ENCODE results near the gene FBXO15.

DNA sequence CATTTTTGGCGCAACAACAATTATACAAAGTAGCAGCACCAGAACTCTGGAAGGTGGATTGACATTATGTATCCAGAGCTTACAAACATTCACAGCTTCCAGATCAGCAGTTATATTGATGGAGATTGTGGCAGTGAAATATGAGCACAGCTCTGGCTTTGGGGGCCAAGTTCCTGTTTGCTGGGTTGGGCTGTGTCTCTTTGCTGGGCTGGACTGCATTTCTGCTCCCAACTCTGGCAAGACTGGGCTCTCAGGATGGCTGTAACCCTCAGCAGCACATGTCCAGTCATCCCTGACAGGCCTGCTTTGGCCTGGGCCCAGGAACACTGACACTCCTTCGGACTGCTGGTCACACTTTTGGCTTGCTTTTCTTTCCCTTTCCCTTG is 17.9 kb upstream of the VPS4B start:
- PRO-cap = no peak

DNA sequence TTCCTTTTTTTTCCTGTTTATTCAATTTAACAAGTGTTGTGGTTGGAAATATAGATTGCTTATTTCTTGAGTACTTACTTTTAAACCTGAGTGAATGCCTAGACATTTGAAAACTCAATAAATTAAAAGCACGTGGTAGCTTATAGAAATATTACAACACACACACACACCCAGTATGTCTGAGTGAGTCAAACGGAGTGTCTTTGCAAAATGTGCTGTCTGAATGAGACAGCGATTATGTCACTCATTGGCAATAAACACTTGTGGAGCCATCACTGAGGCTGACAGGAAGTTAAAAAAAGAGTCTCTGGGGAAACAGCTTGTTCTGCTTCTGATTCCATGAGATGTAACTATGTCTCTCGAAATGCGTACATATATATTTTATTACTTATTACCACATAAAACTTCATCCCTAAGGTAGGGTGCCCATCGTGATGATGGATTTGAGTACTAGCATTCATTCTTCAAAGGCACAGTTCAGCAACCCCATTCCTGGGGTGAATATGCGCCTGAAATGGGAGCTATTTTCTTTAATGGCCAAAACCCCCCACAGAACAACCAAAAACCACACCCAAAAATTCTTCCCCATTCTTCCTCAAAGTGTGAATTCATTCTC is 22.4 kb upstream of the VPS4B start:
- PRO-cap = no peak

DNA sequence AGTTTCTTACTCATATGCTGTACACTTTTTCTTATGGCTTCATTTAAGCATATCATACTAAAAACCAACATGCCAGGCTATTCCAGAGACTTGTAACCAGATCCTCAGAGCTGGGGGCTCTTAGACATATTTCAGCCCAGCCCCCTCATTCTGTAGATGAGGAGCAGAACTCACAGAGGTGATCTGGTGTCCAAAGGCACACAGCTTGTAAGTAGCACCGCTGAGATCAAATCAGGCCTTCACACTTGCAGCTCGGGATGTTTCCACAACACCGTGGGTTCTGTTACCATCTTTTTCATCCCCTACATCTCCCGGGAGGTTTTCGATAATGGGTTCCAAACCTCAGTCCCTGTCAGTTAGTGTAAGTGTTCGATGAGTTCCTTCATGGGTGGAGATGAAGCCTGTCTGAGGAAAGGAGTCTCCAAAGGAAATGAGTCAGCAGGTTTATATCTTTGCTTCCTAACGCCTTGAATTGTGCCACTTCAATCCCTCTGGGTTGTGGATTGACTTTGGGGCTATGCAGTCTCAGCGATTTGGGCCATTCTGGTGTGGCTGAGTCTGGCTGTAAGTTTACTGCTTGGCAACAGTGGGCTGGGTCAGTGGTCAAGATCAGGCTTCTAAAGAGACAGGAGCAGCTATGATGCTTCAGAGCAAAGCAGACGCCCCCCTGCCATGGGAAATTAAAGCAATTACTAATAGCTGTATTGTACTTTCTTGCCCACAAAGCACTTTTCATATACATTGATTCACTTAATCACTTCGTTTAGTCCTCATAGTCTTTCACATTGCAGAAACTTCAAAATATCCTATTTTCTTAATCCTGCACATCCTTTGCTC is 1.2 kb downstream of the SERPINB5 start:
- PRO-cap = no peak

DNA sequence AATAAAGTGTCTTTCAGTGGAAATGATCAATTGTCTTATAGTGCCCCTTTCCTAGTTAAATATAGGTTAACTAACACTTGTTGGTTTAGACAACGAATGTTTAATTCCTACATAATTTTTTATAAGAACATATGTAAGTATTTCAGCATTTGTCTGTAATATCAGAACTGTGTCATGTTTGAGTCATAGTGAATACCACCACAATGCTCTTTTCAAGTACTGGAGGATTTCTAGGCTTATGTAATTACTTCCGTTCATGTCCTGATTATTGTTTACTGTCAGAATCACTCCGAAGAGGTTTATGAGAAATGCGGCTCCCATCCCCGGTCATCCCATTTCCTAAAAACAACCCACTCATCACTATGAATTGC is 45.2 kb downstream of the CDH19 start:
- PRO-cap = no peak

DNA sequence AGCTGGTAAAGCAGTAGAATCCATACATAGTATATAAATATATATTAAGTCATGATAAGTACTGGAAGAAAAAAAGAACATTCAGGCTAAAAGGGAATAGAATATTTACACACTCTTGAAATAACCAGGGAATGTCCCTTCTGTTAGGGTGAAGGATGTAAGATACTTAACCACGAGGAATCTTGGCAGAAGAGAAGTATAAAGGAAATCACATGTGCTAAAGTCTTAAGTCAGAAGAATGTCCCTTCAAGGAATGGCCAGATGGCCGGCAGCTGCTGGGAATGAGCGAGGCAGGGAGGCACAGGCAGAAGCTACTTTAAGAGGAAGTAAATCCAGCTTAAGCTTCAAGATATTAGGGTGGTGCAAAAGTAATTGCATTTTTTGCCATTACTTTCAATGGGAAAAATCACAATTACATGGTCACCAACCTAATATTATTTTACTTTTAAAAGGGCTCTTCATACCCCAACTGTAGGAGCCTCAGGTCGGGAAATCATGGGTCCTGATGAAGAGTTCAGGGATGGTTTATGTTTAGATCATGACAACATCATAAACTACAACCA is 5.5 kb downstream of the CCDC102B start:
- PRO-cap = no peak

GRCh38 chr18:70498914-70500050 is 210.4 kb downstream of the SOCS6 start:
- PRO-cap = no peak

DNA sequence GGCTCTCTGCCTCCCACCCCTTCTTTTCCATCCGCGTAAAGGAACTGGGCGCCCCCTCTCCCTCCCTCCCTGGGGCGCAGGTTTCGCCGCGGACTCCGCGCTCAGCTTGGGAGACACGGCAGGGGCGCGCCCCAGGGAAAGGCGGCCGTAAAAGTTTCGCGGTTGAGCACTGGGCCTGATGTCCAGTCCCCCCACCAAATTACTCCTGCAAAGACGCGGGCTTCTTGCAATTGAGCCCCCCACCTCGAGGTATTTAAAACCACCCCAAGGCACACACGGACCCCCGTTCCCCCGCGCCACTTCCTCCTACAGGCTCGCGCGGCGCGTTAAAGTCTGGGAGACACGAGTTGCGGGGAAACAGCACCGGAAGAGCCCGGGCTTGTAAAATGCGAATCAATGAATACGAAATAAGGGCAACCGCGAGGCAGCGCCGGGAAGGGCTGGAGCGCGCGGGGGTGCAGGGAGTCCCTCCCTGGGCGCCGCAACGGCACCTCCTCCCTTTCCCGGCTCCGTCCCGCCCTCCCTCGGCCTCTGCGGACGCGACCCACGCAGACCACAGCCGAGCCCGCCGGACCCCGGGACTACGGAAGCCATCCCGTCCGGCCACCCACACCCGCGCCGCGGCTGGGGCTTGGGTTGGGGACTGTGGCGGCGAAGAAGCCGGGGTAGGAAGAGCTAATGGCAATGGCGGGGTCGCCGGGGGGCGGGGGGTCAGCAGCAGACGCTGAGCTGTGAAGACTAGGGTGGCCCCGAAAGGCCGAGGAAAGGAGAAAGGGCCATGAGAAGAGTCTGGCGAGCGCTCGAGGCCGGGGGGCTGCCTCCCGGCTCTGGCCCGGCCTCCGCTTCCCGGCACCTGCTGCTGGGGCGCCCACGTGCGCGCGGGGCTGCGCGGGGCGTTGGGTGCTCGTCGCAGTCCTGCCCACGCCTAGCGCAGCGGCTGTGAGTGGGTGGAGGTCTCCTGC is 970 bp upstream of the NETO1 start:
- PRO-cap = no peak

DNA sequence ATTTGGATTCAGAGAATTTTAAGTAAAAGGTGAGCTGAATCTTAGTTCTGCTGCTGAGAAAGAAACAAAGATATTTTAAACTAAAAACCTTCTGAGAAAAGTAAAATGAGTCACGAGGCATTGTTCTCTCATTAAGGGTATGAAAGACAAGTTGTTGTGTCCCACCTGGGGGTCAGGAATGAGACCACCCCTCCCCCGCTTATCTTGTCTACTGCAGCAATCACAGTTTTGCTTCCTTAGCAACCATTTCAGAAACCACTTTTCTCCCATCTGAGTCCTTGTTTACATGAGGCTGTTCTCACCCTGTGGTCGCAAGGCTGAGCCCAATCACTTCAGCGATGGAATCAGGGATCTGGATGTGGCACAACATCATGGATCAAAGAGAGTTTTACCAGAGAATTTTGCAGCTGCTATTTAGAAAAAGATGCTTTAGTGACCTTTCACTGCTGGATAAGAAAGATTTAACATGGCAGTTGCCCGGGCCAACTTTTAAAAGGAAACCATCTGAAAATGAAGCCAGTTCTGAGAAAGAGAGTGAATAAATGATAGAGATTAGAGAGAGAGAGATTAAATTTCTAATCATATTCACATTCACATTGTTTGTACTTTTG is 377.6 kb upstream of the NETO1 start:
- PRO-cap = no peak

- PRO-cap = bidirectional peak, plus-strand start at chr18:74147938, minus-strand start at chr18:74147736
These were observed at the start of gene FBXO15 for GRCh38 chr18:74147129-74148190. Gene FBXO15 (minus strand): TSS chr18:74147834.

DNA sequence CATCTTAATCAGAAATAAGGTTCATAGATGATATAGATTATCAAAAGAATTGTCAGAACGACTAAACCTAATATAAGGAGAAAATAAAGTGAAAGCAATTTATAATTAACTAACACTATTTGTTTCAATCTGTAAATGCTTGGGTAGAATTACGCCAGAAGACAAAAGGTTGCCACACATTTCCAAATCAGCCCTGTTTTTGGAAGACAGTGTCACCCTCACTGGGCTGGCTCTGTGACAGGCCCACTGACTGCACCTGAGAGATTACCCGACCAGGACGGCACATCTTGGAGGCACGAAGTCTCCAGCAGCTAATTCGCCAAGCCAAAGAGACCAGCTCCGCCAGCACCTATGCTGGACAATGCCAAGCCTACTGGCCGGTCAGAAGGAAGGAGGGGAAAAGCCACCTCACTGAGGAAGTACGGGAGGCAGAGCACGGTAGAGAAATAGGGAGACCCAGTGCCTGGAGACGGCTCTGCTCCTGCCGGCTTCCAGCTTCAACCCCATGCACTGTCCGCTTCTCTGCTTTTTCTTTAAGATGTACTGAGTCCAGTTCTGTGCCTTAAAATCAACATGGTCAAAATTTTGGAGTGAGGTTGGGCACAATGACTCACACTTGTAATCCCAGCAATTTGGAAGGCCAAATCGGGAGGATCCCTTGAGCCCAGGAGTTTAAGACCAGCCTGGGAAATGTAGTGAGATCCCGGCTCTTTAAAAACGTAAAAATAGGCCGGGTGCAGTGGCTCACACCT is 61.8 kb downstream of the CYB5A start:
- PRO-cap = no peak

DNA sequence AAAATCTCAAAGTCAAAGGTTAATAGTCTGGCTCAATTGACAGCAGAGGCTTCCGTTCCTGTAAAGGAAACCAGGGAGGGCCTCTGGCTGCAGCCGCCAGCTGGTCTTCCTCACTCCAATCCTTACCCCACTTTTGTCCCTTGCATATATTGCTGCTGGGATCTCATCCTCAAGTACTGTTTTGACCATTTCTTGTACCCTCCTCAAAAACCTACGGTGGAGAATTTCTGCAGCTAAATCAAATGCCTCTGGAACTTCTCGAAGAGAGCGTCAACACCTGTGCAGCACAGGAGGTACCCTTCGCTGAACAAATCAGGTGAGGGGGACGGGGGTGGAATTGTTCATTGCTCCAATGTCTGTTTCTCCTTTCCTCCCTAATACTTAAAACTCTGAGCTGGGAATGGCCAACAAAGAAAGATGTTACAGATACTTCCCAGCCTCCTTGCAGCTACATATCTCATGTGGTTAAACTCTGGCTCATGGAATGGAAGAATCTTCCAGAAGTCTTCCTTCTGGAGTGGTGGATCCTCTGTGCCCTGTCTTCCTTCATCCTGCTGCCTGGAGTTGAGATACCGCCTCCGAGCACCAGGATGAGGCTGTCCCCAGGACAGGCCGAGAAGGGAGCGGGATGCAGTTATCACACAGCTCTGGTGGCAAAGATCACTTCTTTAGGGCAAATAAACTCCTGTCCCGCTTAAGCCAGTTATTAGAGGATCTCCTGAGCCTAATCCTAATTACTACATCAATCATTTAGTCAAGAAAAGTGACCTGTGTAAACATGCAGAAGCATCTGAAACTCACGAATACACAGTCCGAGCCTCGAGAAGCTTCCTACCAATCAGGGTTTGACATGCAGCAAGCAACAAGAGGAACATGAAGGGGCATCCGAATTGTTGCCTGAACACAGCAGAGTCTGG is 16.7 kb downstream of the CYB5A start:
- PRO-cap = no peak

GRCh38 chr18:74288035-74288546 is 3.7 kb downstream of the CYB5A start:
- PRO-cap = no peak

GRCh38 chr18:74290636-74291161 is 1.1 kb downstream of the CYB5A start:
- PRO-cap = no peak

- PRO-cap = no peak
These were observed 53.2 kb downstream of the C18orf63 start for GRCh38 chr18:74368635-74369519.

GRCh38 chr18:74541566-74542661 is 7.6 kb downstream of the CNDP1 start:
- PRO-cap = no peak

- PRO-cap = no peak
These were observed 17.4 kb downstream of the CNDP1 start for GRCh38 chr18:74551725-74552173.

DNA sequence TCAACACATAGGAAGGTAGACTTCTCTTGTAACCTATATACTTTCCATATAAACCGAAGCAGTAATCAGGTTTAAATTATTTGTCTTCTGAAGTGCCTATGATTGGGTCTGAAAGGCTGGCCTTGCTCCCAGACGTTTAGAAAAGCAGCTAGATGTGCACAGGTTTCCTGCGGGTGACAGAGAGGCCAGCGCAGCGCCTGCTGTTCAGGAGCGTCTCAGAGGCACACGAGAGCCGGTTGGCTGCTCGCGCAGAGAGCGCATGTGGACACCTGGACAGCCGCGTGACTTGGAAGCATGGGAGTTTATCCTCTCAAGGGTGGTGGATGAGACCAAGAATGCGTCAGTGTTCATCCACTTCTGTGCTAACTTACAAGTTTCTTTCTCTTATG is 303.7 kb downstream of the PTGR3 start:
- PRO-cap = no peak

DNA sequence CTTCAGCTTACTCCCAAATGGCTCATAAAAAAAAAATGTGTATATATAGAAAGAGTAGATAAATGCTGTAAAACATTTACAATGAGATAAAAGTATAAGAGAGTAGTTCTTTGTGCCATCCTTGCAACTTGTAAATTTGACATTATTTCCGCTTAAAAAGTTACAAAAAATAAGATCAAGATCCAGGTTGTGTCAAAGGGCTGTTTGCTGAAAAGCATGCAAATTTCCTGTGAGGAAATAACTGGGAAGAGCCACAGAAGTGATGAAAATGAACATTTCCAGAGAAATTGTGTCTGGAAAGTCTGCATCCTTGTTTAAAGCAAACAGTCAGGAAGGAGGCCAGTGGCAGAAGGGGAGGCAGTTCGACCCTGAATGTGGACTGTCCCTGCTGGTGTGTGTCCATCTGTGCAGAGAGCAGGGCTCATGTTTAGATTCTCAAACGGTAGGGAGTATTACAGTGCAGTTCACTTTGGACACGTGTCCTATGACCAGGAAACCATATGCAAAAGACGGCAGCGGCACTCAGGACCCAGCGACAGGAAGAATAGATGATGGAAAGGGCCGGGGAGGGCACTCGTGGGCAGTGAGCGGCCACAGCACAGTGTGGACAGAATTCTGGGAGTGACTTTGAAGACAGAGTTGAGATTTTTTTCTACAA is 214.6 kb downstream of the PTGR3 start:
- PRO-cap = no peak

DNA sequence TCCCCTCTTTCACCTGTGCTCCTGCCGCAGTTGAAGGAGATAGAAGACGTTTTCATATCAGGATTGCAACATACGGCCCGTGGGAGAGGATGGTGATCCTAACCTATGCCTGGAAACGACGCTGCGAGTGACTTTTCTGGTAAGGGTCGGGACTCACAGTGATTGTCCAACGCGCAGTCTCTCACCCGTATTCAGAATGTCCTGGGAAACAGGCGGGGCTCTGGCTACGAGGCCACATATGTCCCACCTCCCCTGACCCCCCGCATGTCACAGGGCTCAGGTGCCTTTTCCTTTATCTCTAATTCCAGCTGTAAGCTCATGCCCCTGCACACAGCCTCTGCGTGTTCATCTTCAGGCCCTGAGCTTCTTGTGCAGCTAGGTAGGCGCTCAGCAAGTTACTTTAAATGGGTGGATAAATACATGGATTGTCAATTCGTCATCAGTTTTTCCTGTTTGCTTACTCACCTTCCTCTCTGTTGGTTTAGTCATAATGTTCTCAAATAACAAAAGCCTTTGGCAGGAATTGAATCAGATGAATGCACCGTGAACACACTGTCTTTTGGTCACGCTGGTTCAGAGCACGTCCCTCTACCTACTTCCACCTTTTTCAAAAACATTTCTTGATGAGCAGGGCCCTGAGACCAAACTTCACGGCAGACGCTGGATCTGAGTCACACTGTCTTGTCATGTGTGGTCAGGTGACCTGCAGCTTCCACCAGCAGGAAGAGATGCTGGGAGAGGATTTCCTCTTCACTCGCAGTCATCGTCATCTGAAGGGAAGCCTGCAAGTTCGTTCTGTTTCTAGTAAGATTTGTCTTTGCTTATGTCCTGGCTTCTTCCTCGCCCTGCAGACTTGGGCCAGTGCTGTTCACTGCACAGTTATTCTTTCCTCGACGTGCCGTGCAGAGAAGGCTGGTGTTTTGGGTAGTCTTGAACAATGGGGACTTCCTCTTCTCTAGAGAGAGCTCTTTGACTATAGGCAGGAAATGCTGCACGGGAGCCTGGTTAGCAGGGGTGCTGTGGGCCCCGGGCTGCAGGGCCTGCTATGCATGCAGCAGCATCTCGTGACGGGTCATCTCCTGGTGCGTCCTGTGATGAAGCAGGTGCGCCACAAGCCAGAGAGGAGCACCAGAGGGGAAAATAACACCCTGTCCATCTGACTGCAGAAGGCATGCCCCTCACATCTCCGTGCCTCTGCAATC is 138.1 kb downstream of the PTGR3 start:
- PRO-cap = no peak

DNA sequence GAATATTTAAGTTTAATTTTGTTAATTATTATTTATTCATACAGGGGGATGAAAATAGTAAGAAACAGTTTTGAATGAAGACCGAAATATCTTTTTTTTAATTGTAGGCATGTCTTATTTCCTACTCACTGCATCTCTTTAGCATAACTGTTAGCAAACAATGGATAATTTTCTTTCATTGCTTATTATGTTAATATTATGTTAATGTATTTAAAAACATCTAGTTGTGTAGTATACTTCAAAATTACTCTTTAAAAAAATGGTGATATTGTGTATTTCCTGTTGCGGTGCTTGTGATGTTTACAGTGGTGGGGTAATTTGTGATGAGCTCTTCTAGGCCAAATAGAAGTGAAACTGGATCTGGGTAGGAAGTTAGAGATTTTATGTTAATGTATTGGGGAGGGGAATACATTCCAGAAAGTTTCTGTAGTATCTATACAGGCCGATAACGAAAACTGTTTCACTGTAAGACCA is 5.5 kb downstream of the TSHZ1 start:
- PRO-cap = no peak